ENCODE data around the gene FRMPD1.

GRCh38 chr9:37575388-37575985, 693 bp downstream of the FBXO10 start:
- PRO-cap = no peak

GRCh38 chr9:37650547-37651666, at the start of gene FRMPD1:
Gene FRMPD1 (plus strand): TSS chr9:37650954.
- PRO-cap = no peak

GRCh38 chr9:37902632-37903090, 1.3 kb downstream of the SLC25A51 start:
- PRO-cap = no peak

- PRO-cap = no peak
These were observed 9.7 kb upstream of the SLC25A51 start for GRCh38 chr9:37913500-37914114.

DNA sequence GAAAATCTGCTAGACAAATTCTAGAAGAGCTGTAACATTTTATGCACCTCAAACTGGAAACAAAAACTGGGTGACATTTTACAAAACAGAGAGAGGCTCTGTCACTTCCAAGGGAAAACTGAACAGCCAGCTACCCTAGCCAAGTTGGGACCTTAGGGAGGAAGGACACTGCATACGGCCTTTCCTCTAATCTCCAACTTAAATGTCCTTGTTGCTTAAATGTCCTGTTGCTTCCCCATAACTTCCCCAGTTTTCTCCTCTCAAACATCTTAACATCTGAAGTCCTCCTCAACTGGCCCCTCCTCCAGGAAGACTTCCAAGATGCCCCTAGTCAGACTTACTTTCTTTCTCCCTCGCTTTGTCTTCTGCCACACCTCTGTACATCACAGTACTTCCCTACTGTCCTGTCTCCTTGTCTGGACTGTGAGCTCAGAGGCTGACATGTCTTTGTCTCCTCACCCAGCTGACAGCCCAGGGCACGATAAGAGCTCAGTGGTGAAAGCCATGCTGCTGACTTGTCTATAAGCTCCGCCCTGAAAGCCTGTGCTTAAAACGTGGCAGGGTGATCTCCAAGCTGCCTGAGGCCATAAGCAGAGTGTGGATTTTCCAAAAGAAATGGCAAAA, 32.9 kb upstream of the SLC25A51 start:
- PRO-cap = no peak

DNA sequence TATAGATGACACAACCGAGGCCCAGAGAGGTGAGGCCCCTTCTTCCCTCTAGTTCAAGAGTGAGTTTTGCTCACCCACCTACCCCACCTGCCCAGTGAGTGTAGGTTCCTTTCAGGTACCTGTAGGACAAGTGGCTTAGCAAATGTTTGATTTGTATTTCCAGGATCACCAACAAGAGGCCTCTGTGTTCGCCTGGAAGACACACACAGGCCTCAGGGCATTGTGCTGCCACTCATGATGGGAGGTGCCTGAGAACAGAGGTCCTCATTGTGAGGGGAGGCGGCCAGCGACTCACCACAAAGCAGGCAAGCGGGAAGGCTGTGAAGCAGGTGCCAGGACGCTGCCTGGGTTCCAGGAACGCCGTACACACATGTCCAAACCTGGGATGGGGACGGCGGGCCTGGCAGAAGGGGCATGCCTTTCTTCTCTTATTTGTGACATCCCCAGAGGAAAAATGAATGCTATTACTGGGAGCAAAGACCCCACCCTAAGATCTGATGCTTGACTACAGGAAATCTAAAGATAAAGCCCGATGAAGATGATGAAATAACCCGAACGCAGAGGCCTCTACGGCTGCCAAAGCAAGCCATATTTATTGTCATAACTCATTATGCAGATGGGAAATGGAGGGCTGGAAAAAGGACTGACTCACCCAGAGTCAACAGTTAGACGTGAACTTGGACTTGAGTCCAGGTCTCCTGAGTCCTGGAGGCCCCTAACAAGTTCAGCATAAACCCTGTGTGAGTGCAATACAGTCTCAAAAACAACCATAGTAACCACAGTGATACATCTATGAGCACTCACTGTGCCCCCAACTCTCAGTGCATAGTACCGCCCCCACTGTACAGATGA, 60.3 kb upstream of the SLC25A51 start:
- PRO-cap = unidirectional peak, plus-strand start at position 377 of the sequence

- PRO-cap = no peak
These were observed 63.3 kb upstream of the SLC25A51 start for GRCh38 chr9:37967230-37967646.

DNA sequence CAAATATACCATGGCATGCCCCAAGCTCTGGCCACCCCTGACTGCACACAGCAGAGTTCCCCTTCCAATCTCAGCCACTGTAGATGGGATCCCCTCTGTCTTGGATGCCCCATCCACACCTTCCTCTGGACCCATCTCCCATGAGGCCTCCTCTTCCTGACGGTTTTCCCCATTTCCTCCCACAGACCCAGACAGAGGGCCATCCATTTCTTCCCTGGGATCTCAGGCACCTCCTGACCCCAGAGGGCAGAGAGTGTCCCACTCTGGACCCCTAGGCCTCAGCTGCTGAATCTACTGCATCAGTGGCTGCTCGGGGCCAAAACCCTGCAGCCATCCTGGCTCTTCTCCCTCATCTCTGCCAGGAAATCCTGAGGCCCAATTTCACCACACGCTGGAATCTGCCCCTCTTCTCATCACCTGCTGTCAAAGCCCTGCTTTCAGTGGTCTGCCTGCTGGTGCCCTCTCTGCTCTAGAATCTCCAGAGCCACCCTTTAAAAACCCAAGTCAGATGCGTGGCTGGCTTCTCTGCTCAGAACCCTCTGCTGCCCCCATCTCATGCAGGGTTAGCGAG, 10.9 kb downstream of the SHB start:
- PRO-cap = no peak

DNA sequence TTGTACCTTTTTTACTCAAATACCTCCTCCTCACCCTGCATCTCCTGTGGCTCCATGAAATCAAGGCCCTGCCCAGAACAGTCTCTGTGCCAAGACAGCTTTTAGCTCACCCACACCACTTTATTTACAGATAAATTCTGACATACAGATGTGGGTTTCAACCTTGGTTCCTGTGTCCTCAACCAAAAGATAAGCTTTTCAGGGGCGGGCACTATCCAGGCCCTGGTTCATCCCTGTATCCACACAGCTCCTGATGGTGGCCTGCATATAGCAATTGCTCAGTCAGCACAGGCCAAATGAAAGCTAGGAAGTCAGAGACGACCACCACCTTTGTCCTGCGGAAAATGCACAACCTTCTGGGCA, 8.3 kb downstream of the SHB start:
- PRO-cap = no peak

GRCh38 chr9:38070260-38070814, 1.3 kb upstream of the SHB start:
- PRO-cap = no peak

- PRO-cap = no peak
These were observed 15.4 kb upstream of the SHB start for GRCh38 chr9:38084257-38084955.

GRCh38 chr9:38318880-38319547, 73.5 kb upstream of the ALDH1B1 start:
- PRO-cap = no peak

- PRO-cap = unidirectional peak, minus-strand start at chr9:38688189
These were observed 31.9 kb downstream of the FAM240B start for GRCh38 chr9:38687998-38688371.

DNA sequence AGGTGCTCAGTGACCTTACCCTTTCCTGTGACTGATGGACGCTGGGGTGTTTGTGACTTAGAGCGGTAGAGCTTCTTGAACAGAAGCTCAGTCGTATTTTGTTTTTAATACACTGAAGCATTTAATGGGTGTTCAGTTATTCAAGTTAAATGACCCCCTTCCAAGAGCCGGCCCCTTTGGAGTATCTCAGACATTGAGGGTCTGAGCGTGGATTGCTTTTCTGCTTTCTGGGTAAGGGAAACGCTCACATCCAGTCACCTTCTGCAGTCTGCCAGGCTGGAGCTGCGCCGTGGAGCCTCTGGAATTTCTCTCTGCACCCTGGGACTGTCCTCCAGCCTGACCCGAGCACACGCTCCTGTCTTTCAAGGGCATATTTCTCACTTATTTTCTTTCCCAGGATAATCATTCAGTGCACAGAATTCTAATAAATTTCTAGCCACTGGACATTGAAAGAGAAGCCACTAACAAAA, 13.5 kb downstream of the FAM240B start:
- PRO-cap = no peak

GRCh38 chr9:41357644-41358164, 168.6 kb upstream of the ZNG1F start:
- PRO-cap = no peak

GRCh38 chr9:41653996-41654902, 465.1 kb upstream of the ZNG1F start:
- PRO-cap = no peak

DNA sequence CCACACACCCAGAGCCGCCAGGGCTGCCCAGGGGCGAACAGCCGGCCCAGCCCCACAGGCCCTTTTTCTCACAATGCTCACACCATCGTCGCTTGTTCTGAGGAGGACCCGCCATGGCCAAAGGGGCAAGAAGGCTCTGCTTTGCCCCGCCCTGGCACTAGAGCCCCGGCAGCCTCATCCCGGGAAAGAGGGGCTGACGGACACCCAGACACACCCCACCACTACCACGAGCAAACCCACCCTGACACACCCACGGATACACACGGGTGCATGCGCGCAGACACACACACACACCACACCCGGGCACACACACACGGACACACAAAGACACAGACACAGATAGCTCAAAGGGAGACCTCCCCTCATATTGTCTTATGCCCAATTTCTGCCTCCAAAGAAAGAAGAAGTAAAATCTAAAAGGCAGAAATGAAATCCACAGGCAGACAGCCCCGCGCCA, 1610.7 kb downstream of the SPATA31A7 start:
- PRO-cap = bidirectional peak, plus-strand start at position 92 of the sequence, minus-strand start at position 66 of the sequence

GRCh38 chr9:62864456-62865157, 1674.8 kb downstream of the SPATA31A7 start:
- PRO-cap = no peak

GRCh38 chr9:63385413-63386027, 1899.5 kb downstream of the FOXD4L5 start:
- PRO-cap = no peak

DNA sequence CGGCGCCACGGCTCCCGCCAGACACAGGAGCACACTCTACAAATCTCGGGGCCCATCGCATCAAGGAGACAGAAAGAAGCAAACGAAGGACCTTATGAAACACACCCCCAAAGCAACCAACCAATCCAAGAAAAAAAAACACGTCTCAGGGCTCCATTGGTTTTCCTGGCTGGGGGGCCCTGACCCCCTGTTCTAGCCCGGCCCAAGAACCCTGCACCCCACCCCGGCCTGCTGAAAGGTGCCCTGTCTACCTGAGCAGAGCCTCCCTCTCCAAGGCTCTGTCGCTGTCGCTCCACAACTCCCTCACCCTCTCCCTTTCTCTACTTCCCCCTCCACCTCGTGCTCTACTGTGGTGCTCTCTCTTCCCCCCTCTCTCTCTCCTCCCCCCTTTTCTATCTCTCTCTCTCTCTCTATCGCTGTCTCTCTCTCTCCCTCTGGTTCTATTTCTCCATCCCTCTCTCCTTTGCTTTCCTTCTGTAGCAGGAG, 1471.1 kb downstream of the FOXD4L5 start:
- PRO-cap = no peak

Data from sternocleidomastoid (tissue), 1 donor.